Diencephalon (tissue), 2 donors: ENCODE measurements around the genes ZNF732, TMEM271 and IDUA.

DNA sequence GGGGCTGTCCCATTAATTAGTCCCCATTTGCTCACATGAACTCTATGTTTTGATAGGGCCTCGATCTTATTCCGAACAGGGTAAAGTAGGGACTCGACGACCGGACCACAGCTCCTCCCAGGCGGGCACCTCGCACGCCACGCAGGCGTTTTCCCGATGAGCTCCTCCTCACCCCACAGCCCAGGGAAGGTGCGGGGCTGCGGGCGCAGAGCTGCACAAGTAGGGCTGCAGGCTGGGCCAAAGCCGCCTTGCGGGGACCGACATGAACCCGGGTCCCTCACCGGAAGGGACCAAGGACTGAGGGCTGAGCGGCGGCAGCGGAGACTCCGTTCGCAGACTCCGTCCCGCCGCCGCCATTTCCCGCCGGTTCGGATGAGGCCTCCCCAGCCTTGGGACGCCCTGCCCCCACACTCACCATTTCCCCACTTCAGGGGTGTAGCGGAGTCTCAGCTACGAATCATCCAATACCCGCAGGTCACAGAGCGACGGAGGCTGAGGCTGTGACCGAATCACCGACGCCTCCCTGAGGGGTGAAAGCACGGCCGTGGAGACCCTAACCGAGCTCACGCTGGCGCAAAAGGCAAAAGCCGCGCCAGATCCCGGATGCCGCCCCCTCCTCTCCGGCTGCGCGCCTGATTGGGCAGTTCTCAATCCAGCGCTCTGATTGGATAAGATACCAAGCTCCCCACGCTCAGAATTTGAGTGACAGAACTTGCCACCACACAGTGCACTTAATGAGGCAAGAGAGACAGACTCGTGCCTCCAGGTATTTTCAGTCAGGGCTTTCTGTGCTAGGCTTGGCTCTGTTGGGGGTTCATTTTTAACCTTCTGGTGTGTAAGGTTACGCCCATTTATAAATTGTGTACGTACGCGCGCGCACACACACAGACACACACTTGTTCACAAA, at the start of gene ZNF732:
TSS of gene ZNF732 (minus strand) at position 582 of the 907 bp plus-strand sequence.
- RAMPAGE, long total RNA: start-site peak on the minus strand centred at position 590 of the sequence, 72 bp wide, 19 and 21 reads in 2 replicates

GRCh38 chr4:575770-576885, at the start of gene TMEM271:
Gene TMEM271, minus strand, starts transcription at chr4:576295.
- RAMPAGE, long total RNA: no peak

- RAMPAGE, long total RNA: no peak
Observed at GRCh38 chr4:681471-682292, 7.3 kb downstream of the SLC49A3 start.

- RAMPAGE, long total RNA: no peak
Observed at GRCh38 chr4:702377-703175, 3.1 kb upstream of the PCGF3 start.

- RAMPAGE, long total RNA: no peak
Observed at GRCh38 chr4:723563-724445, 18.2 kb downstream of the PCGF3 start.

DNA sequence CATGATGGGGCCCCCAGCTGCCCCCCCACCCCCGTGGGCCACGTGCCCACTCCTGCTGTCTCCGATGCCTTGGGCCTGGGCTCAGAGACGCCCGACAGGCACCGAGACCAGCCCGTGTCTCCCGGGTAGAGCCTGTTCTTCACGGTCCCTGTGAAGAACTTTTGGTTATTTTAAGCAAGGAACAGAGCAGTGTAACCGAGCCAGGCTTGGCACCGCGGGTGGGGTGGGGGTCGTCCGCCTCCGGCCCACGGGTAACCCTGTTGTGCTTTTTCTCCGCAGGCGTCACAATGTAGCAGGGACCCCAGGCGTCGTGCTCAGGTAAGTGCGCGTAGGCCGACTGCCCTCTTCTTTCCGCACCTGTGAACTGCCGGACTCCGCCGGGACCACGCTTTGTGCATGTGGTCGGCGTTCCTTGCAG, 24.7 kb downstream of the PCGF3 start:
- RAMPAGE, long total RNA: no peak

- RAMPAGE, long total RNA: no peak
Observed at GRCh38 chr4:763358-764310, 58.0 kb downstream of the PCGF3 start.

GRCh38 chr4:924861-925487, 7.1 kb downstream of the GAK start:
- RAMPAGE, long total RNA: no peak

GRCh38 chr4:986829-987875, at the start of gene IDUA:
Gene IDUA, plus strand, starts transcription at chr4:987044.
- RAMPAGE, long total RNA: no peak

- RAMPAGE, long total RNA: no peak
Observed at GRCh38 chr4:1002242-1002686, 9.1 kb upstream of the SLC26A1 start.

DNA sequence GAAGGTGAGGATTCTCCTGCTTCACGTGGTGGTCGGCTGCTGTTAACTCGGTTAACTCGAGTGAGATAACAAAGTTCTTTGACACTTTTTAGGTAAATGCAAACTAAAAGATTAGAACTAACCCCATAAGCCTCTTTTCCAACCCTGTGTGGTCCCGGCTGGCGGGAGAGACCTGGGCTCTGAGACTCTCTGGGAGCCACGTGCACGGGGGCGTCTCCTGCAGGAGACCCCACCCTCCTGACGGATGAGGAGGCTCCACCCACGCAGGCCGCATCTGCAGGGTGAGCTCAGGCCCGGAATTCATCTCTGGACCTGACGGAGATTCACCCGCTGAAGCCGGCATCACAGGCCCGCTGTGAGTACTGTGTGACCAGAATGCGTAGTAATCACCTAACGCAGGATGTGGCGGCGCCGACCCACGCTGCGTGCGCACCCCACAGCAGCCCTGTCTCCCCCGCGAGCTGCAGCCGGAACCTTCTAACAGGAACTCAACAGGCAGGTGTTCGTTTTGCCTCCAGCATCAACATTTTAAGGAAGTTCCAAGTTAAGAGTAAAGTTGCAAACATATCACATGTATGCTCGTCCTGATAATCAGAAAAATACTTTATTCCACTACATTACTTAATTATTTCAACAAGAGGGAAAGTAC, 44.4 kb downstream of the FGFRL1 start:
- RAMPAGE, long total RNA: no peak

- RAMPAGE, long total RNA: no peak
Observed at GRCh38 chr4:1194176-1195705, 22.4 kb upstream of the SPON2 start.

DNA sequence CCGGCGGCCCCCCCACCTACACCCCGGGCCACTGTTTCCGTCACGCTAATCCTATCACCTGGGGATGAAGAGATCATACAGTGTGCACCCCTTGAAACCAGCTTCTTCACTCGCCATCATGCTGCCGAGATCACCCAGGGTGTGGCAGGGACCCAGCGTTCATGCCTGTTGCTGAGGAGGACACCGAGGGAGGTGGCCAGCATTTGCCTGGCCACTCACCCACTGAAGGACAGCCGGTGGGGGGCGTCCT, 14.1 kb downstream of the CTBP1 start:
- RAMPAGE, long total RNA: no peak

DNA sequence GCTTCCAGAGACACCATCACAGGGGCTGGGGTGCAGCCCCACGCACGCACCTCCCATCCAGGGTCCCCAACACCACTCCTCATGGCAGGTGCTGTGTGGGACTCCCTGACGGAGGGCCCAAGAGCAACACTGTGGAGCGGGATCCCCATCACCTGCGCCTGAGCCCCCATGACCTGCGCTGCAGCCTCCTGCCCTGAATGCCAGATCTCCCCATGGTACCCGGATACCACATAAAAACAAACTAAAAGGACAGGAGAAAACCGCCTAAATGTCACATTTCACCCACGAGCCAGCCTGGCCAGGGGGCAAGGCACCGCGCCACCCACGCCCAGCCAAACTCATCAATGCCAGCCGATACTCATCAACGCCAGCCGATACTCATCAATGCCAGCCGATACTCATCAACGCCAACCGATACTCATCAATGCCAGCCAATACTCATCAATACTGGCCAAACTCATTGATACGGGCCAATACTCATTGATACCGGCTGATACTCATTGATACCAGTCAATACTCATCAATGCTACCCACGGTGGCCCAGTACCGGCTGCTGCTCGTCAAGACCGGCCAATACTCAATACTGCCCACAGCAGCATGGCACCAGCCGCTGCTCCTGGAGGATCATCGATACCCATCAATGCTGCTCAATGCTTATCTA, 6.2 kb downstream of the CTBP1 start:
- RAMPAGE, long total RNA: no peak

DNA sequence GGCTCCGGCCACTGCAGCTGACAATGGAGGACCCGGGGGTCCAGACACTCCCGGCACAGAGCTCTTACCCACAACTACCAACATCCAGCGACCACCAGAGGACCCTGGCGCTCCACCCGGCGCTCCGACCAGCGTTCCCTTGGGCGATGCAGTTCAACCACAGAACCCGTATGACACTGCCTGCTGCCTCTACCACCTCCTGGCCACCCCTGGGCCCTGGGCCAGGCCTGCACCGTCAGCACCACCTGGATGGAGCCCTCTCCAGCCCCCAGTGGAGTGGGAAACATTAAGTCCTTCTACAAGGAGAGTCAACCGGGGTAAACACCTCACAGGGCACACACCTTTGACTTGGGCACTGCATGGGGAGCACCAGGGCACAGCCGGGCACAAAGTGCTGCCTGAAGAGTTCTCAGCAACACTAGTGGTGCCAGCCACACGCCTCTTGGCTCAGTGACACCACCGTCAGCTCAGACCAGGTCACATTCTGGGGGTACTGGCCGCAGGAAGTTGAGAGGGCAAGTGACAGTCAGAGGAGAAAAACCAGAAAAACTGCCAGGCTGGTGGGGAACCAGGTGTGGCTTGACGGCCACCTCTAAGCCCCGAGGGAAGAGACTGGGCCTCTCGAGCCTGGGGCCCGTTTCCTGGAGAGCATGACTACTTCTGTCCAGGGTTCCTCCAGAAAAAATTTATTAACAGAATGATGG, 2.6 kb downstream of the CTBP1 start:
- RAMPAGE, long total RNA: no peak

GRCh38 chr4:1253171-1254298, 4.6 kb upstream of the CTBP1 start:
- RAMPAGE, long total RNA: no peak

DNA sequence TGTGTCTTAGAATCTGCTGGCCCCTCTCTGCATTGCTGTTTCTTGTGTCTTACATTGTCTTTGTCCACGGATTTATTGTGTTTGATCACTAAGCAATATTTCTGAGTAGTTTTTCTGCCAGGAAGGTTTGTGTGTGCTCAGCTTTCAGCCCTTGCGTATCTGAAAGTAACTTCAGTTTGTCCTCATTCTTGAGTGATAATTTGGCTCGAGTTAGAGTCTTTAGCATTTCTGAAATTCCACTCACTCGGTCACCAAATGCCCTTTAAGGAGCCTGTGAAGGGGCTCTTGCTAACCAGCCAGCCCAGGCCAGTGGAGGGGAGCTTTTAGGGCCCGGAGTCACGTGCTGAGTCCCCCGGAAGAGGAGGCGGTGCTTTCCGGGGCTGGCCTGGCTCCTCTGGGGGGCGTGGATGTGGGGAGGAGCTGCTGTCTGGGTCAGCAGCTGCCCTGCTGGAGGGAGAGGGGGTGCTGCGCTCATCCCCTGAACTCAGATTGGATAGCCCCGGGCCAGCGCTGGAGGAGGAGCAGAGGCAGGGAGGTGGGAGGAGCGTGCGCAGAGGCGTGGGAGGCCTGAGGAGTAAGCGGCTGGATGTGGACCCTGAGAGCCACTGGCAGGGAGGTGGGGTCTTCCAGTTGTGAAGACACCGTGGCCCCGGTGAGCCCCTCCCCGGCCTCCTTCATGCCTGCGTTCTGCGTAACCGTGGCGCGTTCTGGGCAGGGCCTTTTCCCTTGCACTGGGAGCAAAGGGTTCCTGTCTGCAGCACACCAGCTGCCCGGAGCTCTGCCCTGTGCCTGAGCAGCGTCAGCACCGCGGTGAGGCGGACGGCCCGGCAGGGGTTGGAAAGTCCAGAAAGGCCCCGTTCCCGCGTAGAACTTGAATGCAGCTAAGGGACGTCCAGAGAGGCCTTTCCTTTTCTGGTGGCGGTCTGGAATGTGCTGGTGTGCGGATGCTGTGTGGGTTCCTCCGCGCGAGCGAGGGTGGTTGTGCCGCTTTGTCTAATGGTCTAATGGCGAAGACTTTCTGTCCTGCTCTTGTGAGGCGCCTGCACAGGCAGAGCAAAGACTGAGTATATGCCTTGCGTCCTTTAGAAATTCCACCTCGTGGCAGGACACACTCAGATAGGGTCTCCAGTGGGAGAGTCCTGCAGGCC, 19.7 kb downstream of the MAEA start:
- RAMPAGE, long total RNA: no peak

DNA sequence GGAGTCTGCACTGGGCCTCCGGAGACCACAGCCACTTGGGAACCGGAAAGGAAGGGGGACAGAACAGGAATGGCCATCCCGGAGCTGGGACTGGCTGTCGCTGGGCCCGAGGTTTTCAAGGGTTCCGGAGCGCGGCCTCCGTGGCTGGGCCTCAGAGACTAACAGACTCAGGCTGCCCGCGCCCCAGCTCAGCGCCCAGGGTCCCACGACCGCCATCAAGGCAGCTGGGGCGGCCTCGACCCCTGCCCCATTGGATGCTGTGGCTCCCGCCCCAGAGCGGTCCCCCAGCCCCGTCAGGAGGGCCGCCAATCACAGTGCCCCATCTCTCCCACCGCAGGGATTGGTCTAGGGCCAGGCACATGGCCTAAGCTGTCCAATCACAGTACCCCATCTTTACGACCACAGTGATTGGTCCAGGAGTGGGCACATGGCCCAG, 105.2 kb upstream of the NKX1-1 start:
- RAMPAGE, long total RNA: no peak

- RAMPAGE, long total RNA: no peak
Observed at GRCh38 chr4:1511926-1512243, 105.6 kb upstream of the NKX1-1 start.

DNA sequence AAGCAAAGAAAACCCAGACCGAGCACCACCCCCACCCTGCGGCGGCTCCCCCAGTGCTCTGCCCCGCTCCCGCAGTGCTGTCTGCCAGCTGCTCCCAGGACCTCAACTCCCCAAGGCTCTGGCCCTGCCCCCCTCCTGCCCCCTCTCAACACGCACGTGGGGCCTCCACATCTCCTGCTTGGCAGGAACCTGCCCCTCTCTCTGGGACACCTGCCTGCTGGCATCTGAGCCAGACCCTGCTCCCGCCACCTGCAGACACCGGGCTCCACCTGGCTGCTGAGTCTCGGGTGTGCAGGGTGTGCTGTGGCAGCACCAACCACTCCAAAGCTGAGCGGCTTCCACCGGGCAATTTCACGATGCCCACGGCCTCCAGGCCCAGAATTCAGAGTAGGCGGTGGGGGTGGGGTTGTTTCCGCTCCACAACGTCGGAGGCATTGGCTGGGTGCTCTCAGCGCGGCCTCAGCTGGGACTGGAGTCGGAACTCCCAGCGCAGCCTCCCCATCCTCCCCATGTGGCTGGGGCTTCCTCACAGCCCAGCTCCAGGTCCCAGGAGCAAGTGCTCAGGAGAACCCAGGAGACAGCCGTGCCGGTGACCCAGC, 79.2 kb downstream of the FAM53A start:
- RAMPAGE, long total RNA: no peak